Neural crest cell (in vitro differentiated cells): ENCODE measurements around the genes DCUN1D5, ALKBH8 and SLN.

DNA sequence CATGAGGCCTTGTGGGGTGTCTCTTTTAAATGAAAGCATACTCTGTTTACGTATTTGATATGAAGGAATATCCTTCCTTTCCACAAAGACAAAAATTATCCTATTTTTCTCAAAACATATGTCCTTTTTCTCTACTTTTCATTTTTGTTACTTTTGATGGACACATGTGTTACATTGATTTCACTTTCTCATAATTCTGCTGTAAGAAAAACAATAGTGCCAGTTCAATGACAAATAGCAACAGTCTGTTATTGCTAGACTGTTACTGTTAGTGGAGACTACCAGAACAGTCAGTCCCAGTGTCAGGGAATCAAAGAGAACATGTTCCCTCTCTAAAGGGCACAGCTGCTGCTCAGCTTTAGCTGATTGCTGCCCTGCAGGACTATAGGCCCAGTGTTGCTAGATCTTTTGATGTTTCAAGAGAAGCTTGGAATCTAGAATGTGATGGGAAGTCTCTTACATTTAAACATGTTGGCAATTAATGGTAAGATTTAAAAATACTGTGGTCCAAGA lies 3.3 kb downstream of the BIRC3 start:
- PRO-cap = no peak

- PRO-cap = no peak
These were observed 34.0 kb downstream of the BIRC2 start for GRCh38 chr11:102381064-102381447.

- PRO-cap = no peak
These were observed 39.0 kb downstream of the TMEM123 start for GRCh38 chr11:102413583-102413976.

GRCh38 chr11:102448343-102448982 lies 4.1 kb downstream of the TMEM123 start:
- PRO-cap = no peak

- PRO-cap = no peak
These were observed 2.6 kb downstream of the TMEM123 start for GRCh38 chr11:102449887-102450347.

- PRO-cap = no peak
These were observed 30.0 kb upstream of the MMP7 start for GRCh38 chr11:102560258-102561255.

DNA sequence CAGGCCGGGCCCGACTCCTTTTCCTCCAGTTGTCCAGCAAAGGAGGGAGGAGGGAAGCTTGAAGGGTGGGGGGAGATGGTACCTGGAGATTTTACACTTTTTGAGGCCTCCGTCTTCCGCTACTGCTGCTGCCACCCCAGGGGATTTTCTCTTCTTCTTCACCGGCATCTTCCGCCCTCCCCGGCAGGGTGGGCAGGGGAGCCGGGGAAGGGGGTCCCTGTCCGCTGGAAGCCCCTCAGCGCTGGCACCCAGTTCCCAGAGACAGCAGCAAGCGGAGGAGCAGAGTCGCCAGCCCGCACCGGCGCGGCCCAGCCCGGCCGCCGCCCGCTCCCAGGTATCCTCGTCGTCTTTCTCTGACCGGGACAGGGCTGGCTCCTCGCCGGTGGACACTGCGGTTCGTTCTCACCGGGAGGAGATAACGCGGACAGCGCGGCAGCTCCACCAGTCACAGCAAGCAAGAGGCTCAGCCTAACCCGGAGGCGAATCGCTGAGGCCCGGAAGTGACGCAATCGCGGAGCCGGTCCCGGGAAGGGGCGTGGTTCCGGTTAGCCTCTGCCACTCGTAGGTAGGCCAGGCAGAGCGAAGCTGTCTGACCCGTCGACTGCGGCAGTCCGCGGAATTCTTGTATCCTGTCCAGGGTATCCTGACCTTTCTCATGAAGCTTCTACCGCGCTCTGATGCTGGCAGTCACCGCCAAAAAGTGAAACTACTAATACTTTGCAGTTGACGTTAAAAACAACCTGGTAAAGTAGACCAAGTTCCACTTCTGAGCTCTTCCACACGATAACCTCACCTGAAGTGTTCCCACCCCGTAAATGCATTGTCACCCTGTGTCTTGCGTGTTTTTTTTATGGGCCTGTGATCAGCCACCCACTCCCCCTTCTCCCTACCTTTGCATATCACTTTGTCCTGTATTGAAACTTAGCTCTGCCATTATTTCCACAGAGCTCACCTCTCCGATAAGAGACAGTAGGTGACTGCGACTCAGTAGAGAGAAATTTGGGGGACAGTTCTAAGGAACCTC lies at the start of gene DCUN1D5:
Gene DCUN1D5, minus strand, starts transcription at position 456 of the 1,024 bp plus-strand sequence.
- PRO-cap = bidirectional peak, plus-strand start at position 555 of the sequence, minus-strand start at position 398 of the sequence

DNA sequence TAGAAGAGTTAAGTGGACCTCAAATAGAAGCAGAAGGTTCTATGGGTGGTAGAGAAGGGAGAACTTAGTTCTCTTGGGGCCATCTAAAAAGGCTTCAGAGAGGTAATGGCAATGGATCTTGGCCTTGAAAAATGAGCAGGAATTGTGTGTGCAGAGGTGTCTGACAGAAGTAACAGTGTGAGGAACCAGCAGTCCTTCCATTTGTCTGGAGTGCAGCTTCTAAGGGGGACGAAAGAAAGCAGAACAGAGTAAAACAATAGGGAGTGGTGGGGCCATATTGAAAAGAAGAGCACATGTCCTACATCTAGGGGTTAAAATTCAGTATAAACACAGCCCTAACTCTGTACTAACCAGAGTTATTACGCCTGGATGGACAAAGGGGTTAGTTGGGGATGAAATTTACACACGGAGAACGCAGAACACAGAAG lies 283.4 kb upstream of the DDI1 start:
- PRO-cap = no peak

- PRO-cap = no peak
These were observed 91.4 kb downstream of the CASP4 start for GRCh38 chr11:104876968-104877416.

- PRO-cap = no peak
These were observed 2.2 kb upstream of the CASP4 start for GRCh38 chr11:104970573-104970903.

- PRO-cap = no peak
These were observed 2.9 kb downstream of the GRIA4 start for GRCh38 chr11:105612808-105613055.

DNA sequence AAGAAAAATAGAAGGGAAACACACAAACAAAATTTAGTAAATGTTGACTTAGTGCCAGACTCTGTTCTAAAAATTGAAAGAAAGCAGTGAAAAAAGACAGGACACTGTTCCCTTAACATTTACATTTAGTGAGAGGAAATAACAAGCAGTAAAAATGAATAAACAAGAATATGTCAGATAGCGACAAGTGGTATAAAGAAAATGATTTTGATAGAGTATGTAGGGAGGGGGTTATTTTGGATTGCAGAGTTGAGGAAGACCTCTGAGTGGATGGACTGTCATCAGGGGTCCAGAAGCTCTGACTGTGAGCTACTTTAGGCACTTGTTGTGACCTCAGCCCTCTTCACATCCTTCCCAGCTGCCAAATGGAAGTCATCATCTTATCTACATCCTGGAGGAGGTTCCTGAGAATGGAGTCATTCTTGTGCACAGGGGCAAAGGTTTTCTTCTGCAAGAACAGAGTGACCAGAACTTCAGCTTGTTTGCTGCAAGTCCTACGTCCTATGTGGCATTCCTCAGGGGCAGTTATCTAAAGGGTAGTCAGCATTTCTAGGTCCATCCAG lies 393.7 kb downstream of the AASDHPPT start:
- PRO-cap = no peak

DNA sequence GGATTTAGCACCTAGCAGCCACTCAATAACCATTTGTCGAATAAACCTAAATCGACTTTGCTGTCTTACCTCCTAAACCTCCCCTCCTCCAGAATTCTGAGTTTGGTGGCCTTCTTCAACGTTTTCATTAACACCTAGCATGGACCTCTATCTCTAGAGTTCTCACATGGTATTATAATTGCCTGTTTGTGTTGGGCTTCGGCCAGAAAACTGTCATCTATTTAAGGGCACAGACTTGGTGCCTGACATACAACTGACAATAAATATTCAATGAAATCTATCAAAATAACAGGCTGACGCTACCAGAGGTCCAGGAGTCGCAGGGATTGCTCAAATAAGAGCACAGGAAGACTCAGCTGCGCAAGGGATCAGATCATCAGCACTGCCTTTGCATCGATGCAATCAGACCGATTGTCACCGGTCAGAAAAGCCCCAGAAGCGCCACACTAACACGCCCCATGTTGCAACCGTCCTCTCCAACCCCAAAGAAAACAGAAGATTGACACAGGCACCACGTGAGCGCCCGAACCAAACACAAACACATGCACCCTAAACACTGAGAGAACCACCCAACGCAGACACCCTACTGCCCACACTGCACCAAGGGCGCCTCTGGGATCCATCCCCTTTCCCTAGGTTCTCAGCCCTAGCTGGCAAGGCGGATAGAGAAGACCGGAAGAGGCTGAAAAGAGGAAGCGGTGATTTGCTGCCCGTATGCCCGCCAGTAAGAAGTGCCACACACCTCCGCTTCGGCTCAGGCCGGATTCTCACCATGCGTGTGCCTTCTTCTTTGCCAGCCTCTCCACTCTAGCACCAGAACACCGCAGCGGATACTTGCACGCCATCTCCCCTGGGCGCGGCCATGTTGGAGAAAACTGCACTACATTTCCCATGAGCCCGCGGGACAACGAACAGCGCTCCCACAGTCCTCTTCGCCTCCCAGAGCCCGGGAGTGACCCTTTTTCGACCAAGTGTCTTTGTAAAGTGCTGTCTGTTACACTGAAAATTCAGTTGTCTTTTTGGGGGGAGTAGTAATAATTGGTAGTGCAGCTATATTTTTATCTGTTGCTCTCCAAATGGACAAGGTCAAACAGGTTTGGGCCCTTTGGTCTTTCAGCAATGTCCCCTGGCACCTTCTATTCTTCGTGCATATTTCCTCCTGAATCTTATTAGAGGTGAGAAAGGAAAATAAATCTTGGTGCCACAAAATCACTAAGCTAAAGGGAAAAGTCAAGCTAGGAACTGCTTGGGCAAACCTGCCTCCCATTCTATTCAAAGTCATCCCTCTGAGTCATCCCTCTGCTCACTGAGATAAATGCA lies at the start of gene ALKBH8:
Gene ALKBH8, minus strand, starts transcription at position 877 of the 1,320 bp plus-strand sequence.
- PRO-cap = bidirectional peak, plus-strand start at position 942 of the sequence, minus-strand start at position 809 of the sequence

- PRO-cap = no peak
These were observed at the start of gene SLN for GRCh38 chr11:107711885-107712321. SLN (minus strand) TSS chr11:107712056.

DNA sequence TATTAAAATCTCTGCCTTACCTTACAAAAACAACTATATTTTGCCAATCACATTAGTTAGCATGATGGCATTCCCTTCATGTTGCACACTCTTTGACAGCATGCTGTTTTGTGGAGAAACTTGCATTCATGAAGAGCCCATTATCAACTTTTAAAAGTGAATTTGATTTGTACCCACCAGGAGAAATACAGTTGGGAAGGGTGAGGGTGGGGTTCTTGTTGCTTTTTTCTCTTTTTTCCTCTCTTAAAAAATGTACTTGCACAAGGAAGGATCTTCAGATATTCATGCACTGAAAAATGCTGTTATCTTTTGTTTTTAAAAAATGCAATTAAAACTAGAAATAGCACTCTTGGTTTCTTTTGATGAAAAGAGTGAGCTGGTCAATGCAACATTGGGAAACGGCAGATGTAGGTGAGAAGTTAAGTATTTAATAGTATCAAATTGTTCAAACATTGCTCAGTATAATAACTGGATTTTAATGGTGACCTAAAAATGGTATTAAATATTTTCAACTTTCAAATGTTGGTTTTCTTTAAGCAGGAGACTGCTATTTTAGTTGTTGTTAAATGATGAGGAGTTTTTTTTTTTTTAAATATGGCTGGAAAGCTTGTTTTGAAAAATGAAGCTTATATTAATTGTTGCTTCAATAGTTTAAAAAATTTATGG lies 16.7 kb upstream of the ACAT1 start:
- PRO-cap = no peak

- PRO-cap = no peak
These were observed 16.0 kb upstream of the ACAT1 start for GRCh38 chr11:108105213-108105944.

- PRO-cap = no peak
These were observed 1.9 kb downstream of the ACAT1 start for GRCh38 chr11:108123249-108123657.

GRCh38 chr11:108203465-108203917 lies 18.9 kb downstream of the NPAT start:
- PRO-cap = no peak

GRCh38 chr11:108221142-108221861 lies 1.1 kb downstream of the NPAT start:
- PRO-cap = no peak

DNA sequence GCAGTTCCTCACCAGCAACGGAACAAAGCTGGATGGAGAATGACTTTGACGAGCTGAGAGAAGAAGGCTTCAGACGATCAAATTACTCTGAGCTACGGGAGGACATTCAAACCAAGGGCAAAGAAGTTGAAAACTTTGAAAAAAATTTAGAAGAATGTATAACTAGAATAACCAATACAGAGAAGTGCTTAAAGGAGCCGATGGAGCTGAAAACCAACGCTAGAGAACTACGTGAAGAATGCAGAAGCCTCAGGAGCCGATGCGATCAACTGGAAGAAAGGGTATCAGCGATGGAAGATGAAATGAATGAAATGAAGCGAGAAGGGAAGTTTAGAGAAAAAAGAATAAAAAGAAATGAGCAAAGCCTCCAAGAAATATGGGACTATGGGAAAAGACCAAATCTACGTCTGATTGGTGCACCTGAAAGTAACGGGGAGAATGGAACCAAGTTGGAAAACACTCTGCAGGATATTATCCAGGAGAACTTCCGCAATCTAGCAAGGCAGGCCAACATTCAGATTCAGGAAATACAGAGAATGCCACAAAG lies 38.8 kb downstream of the ATM start:
- PRO-cap = no peak